ENCODE measurements around the genes DNA2 and TACR2.

DNA sequence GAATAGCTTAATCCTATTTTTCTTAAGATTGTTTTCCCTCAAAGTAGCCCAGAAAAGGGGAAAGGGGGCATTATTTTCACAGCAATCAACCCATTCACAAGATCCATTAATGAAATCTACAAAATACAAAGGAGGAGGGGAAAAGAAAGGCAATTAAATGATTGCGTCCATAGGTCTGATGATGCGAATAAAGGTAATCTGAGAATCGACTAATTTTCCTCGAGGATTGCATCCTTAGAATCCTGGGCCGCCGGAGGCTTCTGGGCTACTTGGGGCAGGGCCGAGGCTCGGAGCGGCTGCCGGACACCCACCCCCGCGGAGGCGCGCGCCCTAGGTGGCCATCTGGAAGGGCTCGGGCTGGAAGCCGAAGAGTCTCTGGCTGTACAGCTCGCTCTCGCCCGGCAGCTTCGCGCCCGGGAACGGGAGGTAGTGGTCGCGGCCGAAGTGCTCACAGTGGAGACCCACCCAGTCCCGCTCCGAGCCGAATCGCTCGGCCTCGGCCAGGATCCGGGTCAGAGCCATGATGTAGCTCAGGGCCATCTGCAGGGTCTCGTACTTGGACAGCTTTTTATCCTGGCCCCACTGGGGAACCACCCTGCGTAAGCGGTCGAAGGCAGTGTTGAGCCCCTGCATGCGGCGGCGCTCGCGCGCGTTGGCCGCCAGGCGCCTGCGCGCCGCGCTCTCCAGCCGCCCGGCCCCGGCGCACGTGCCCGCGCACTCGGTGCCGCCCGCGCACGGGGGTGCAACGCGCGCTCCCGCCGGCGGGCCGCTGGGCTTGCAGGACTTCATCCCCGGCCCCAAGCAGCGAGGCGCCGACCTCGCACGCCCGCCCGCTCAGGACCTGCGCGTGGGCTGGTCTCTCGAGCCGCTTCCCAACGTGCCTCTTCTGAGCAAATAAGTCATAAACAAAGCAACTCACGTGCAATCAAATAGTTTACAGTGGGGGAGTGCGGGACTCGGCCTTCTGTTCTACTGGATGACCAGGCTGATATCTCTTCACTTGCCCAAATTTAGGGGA, 715 bp downstream of the ATOH7 start:
- PRO-cap, 2 experiments = peak in 1 of 2 experiments; most common plus-strand start position 717 of the sequence (in 1); most common minus-strand start position 654 of the sequence (in 1)

GRCh38 chr10:68471184-68472364, at the start of gene DNA2:
DNA2 (minus strand) TSS chr10:68471973.
- PRO-cap, 2 experiments = peak in 1 of 2 experiments; most common plus-strand start chr10:68472033 (in 1); most common minus-strand start chr10:68471887 (in 1)

GRCh38 chr10:68560936-68561253, 758 bp downstream of the TET1 start:
- PRO-cap, 2 experiments = no peak in any of the 2 experiments

GRCh38 chr10:69085942-69086474, 1.9 kb upstream of the SRGN start:
- PRO-cap, 2 experiments = peak in 1 of 2 experiments; most common plus-strand start chr10:69086375 (in 1); most common minus-strand start chr10:69086282 (in 1)

- PRO-cap, 2 experiments = no peak in any of the 2 experiments
Measured at GRCh38 chr10:69096563-69096762, 8.6 kb downstream of the SRGN start.

- PRO-cap, 2 experiments = no peak in any of the 2 experiments
Measured at GRCh38 chr10:69202410-69202985, 17.6 kb upstream of the HKDC1 start.

- PRO-cap, 2 experiments = no peak in any of the 2 experiments
Measured at GRCh38 chr10:69220470-69220910, 358 bp downstream of the HKDC1 start.

DNA sequence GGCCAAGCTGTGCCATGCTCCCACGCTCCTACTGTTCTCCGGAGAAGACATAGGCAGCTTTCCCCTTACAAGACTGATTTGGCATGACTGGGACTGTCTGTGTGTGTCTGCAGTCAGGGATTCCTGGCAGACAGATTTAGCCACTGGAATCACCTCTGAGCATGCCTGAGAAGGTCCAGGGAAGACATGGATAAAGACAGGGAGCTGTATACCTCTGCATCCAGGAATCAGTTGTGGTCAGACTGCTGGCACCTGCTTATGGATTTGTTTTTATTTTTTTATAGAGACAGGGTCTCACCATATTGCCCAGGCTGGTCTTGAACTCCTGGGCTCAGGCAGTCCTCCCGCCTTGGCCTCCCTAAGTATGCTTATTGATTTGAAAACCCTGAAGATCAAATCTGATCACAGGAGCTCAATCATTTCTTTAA, 5.1 kb downstream of the HK1 start:
- PRO-cap, 2 experiments = no peak in any of the 2 experiments

DNA sequence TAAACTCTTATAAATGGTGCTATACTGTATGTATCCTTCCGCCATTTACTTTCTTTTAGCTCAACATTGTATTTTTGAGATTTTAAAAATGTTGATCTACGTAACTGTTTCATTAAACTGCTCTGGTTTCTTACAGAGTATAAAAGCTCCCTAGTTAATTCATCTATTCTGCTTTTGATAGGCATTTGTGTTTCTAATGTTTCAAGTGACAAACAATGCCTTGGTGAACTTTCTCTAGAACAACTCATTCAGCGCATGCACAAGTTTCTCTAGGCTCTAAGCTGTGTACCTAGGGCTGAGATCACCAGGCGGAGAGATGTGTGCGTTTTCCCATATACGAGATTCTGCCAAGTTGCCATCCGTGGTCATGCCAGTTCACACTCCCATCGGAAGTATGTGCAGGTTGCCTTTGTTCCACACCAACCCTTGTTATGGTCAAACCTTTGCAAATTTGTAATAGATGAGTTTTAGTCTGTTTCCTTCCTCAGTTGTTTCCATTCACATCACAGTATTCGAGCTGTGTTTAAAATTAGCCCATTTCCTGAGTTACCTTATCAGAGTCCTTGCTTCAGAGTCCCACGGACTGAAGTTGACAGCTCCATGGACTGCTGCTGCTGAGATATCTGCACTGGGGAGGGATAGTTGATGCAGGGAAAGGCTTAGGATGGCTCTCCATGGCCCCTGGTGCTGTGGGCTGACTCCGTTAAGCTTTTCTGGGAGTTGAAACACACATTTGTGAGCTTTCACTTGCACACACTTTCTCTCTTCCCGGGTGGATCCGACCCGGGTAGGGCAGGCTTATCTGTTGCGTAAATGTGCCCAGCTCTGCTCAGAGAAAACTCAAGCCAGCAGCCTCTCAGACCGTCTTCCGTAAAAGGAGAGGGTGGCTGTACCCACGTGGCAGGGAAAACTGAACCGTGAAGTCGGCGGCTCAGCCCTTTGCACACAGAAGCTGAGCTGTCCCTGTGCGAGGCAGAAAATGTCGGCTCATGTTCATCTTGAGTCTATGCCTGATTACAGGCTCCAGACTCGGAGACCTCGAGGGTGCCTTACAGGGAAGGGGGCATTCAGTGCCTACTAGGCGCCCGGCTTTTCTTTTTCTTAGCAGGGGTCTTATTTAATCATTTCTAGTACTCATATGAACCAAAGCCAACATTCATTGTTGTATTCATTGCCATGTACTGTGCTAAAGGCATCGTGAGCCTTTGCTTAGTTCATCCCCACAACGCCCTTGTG, 9.1 kb downstream of the HK1 start:
- PRO-cap, 2 experiments = no peak in any of the 2 experiments

DNA sequence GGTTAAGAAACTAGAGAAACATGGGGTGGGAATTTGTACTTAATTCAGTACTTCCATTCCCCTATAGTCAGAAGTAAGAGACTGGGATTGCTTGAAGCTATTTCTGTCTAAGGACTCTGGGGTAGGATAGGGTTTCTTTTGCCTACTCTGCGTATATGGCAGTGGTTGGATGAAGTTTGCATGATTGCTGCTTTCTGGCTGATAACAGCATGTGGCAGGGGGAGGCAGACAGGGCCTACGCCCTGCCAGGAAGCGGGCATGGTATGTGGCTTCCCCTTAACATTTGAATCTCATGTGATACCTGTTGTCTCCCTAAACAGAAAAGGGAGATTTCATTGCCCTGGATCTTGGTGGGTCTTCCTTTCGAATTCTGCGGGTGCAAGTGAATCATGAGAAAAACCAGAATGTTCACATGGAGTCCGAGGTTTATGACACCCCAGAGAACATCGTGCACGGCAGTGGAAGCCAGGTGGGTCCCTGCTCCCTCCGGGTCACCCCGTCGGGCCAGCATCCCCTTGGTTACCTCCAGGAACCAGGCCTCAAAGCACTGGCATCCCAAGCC, 41.0 kb downstream of the HK1 start:
- PRO-cap, 2 experiments = no peak in any of the 2 experiments

DNA sequence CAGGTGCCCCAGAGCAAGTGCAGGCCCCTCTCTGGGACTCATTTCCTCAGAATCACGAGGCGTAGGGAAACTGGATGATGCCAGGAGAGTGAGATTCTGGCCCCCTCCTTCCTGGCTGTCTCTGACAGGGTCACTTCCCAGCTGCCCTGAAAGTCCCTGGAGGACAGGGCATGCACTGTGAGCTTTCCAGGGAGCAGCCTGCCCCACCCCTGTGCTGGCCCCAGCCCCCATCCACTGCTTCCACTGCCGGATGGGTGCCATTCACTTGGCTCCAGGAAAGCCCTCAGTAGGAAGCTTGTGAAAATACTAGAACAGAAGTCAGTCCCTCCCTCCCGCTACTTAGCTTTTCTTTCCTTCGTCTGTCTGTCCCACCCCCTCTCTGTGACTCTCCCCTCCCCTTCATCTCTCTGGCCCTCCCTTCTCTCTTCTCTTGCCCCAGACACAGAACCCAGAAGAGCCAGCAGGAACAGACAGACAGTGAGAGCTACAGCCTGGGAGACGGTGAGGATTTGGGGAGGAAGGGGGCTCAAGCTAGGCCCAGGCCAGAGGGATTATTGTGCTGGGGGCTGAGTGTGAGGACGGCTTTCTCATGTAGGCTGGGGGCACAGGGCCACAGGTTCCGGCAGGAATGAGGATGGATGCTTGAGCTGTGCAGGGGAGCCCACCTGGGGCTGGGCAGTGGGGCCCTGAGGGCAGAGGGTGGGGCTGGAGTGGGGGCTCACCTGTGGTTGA, 10.2 kb downstream of the TACR2 start:
- PRO-cap, 2 experiments = no peak in any of the 2 experiments

GRCh38 chr10:69411202-69411925, 5.4 kb downstream of the TACR2 start:
- PRO-cap, 2 experiments = no peak in any of the 2 experiments

DNA sequence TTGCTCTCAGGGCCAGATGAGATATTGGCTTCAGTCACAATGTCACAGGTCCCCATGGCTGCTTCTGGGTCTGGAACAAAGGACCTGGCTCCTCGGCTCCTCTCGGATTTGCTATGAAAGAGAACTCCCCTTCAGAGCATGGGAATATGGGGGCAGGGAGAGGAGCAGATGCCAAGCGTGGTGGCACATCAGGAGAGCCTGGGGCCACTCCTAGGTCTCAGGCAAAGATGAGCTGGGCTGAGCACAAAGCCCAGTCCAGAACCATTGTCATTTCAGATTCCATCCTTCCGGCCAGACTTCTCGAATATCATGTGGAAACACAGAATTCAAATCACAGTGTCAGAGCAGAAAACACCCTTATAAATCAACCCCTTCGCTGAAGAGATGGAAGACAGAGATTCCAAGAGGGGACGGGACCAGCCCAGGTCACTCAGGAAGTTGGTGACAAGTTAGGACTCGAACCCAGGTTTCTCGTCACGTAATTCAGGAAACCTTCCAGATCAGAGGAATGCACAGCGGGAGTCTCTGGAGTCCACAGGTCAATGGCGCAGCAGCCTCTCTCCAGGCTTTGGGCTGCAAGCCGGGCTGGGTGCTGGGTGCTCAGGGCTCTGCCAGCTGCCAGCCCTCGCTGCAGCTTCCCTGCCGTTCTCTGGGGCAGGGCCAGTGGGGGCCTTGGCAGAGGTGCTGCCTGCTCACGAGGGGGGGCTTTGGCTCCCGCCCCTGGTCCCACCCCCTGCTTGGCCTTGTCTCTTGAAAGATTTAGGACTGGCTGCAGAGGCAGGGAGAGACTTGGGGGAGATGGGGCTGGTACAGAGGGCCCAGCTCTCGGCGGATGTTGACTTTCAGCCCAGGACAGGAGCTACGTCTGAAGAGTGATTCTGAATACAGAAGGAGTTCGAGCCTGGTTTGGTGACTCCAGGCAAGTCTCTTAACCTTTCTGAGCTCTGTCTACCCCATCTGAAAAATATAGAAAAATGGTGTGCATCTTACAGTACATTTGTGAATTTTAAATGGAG, at the start of gene TACR2:
Gene TACR2 (minus strand): TSS at position 651 of the 1,016 bp plus-strand sequence.
- PRO-cap, 2 experiments = no peak in any of the 2 experiments

GRCh38 chr10:69420938-69421137, 4.1 kb upstream of the TACR2 start:
- PRO-cap, 2 experiments = no peak in any of the 2 experiments

DNA sequence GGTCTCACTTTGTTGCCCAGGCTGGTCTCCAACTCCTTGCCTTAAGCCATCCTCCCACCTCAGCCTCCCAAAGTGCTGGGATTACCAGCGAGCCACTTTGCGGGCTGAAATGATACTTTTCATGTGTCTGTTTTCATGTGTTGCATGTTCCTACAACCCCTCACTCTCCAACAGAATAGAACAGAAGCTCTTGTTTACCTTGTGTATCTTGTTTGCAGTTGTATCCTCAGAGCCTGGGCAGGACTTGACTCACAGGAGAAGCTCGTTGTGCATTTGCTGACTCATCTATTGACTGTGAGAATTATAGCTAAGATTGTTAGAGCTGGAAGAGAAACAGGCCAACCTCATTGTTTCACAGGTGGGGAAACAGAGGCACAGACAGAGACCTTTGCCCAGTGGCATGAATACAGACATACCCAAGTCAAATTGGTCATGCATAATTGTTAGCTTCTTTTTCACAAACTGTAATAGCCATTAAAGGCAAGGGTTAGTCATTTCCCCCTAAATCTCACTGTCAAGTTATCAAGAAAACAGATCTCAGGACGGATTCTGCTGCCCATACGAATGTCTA, 4.6 kb upstream of the TSPAN15 start:
- PRO-cap, 2 experiments = no peak in any of the 2 experiments

DNA sequence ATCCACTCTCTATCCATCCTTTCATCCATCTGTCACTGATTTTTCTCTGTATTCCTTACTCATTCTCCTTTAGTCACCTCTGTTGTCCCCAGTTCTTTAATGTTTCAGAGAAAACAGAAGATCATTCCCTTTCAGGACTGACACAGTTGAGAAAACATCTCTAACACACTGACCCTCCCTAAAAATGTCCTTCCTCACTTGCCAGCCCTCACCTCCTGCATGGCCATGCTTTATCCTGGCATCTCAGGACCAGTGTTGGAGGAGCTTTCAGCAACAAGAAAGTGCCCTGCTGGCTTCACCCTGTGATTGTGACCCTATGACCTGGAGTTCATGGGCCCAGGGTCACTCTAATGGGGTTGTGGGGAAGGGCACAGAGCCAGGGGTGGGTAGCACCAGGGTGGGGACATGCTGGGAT, 79.0 kb downstream of the FAM241B start:
- PRO-cap, 2 experiments = no peak in any of the 2 experiments

DNA sequence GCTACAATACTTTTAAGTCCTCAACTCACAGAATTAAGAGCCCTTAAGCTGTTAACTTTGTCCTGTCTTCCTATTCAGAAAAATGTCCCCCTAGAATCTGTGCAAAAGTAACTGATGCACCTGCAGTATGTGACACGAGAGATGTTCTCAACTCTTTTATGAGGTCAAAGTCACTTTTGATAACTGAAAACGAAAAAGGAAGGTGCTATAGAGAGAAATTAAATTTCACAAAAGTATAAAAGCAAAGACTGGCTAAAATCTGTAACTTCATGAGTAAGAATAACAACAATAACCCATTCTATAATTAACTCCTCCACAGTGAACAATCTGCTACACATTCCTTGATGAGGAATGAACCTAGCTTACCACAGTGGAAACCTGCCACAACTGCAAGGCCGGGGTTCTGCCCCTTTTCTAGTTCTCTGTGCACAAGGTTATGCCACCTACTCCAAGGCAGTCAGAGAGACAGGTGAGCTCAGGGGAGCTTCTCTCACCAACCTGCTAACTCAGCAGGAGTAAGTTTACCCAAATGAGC, 5.0 kb upstream of the TYSND1 start:
- PRO-cap, 2 experiments = no peak in any of the 2 experiments

DNA sequence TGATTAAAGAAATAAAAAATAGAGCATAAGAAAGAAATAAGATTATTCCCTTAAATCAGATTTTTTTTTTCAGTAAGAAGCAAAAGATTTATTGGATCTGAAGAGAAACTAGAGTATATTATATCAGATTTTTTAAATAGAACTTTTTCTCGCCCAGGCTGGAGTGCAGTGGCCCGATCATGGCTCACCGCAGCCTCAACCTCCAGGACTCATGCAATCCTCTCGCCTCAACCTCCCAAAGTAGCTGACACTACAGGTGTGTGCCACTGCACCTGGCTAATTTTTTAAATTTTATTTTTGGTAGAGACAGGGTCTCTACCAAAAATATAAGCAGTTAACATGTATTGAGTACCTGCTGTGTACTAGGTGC, 11.4 kb downstream of the LRRC20 start:
- PRO-cap, 2 experiments = no peak in any of the 2 experiments

GRCh38 chr10:70440199-70440740, 1.2 kb downstream of the NODAL start:
- PRO-cap, 2 experiments = no peak in any of the 2 experiments

DNA sequence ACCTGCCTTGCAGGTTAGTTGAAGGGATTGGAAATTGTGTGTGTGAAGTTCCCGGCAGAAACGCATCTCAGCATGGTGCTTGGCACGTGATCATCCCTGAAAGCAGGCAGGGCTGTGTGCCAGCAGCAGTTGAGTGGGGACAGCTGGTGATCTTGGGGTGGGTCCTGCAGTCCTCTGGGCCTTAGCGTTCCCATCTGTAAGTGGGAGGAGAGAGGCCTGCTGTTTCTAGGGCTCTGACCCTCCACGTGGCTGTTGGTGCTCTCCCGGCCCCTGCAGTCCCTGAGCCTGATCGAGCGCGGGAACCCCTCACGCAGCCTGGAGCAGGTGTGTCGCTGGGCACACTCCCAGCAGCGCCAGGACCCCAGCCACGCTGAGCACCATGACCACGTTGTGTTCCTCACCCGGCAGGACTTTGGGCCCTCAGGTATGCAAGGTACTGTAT, 55.3 kb downstream of the TBATA start:
- PRO-cap, 2 experiments = no peak in any of the 2 experiments